ENCODE measurements around the gene CBL.

- RRBS, result no CpG with 5 or more reads among the region's 51 CpGs
These were observed 781 bp upstream of the TMEM25 start for GRCh38 chr11:118530008-118530813.

- RRBS, result no CpG with 5 or more reads among the region's 11 CpGs
These were observed 24.4 kb downstream of the PHLDB1 start for GRCh38 chr11:118631704-118632243.

GRCh38 chr11:118749284-118749894 lies 41.6 kb downstream of the DDX6 start:
- RRBS, result no CpG with 5 or more reads among the region's 6 CpGs

DNA sequence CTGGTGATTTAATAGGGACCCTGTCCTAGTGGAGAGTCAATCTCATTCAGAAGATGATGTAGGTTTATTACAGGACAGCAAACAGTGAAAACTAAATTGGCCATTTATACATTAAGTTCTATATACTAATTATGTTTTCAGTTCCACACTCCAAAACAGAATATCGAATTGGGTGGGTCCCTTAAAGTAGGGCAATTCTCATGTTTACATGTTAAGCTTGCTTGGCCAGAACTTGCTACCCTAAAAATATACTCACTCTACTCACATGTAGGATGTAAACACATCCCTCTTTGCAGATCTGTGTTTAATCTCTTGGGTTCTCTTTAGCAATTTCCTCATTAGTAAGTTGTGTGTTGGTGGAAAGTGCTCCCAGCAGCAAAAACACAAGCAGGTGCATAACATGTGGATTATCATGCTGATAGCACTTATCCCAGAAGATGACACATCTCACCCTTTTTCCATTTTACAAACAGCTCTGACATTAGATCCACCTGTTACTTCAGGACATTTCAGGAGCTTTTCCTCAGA lies 22.6 kb upstream of the DDX6 start:
- RRBS, result no CpG with 5 or more reads among the region's 1 CpG

DNA sequence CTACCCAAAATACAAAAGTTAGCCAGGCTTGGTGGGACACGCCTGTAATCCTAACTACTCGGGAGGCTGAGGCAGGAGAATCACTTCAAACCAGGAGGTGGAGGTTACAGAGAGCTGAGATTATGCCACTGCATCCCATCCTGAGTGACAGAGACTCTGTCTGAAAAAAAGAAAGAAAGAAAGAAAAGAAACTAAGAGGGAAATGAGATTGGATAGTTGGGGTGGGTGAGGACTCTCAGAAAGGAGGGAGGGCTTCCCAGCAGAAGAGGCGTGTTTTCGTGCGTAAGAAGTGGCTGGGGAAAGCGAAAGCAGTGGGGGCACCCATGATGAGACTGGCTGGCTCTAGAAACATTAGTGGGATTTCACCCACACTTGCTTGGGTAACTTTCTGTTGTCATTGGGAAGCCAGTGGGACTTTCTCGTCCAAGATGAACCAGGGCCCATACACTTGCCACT lies 42.4 kb upstream of the CXCR5 start:
- RRBS, result no CpG with 5 or more reads among the region's 7 CpGs

GRCh38 chr11:118894989-118896347 lies 11.8 kb downstream of the CXCR5 start:
- RRBS, result no CpG with 5 or more reads among the region's 32 CpGs

GRCh38 chr11:118908334-118908979 lies 17.3 kb downstream of the BCL9L start:
- RRBS, result no CpG with 5 or more reads among the region's 12 CpGs

- RRBS, result no CpG with 5 or more reads among the region's 21 CpGs
These were observed 7.5 kb downstream of the BCL9L start for GRCh38 chr11:118918092-118918850.

DNA sequence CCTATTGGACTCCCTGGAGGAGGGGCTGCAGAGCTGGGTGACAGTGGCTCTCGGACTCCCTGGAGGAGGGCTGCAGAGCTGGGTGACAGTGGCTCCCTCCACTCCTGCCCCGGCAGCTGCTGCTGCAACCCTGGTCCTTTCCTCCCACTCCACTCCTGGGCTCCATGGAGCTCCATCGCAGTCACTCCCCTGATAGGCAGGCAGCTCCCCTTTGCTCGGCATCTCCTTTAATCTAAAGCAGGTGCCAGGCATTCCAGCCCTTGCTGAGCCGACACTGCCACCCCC lies 2.8 kb downstream of the BCL9L start:
- RRBS, result no CpG with 5 or more reads among the region's 5 CpGs

DNA sequence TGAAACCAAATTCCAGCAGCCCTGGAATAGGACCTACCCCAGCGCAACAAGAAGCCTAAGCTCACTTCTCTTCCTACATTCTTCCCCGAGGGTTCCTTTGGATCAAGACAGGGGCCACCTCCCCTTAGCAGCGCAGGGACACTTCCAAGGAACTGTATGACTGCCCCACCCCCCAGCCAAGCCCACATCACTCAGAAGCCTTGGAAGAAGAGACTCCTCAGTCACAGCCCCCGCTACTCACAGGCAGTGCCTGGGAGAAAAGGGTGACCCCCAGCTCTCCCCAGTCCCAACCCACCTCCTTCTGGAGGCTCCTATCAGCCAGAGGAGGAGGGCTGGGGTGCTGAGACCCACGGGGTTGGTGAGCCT lies 1.2 kb downstream of the BCL9L start:
- RRBS, result no CpG with 5 or more reads among the region's 5 CpGs

DNA sequence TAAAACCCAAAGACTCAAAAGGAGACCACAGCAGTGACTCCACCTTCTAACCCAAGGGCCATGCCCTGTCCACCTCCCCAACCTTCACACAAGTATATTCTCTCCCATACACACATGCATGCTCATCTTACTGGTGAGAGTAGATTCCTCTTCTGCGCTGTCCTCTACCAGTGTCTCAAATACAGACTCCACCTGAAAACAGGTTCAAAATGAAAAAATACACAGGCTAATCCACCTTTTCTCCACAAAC lies 7.4 kb downstream of the HYOU1 start:
- RRBS, result no CpG with 5 or more reads among the region's 1 CpG

DNA sequence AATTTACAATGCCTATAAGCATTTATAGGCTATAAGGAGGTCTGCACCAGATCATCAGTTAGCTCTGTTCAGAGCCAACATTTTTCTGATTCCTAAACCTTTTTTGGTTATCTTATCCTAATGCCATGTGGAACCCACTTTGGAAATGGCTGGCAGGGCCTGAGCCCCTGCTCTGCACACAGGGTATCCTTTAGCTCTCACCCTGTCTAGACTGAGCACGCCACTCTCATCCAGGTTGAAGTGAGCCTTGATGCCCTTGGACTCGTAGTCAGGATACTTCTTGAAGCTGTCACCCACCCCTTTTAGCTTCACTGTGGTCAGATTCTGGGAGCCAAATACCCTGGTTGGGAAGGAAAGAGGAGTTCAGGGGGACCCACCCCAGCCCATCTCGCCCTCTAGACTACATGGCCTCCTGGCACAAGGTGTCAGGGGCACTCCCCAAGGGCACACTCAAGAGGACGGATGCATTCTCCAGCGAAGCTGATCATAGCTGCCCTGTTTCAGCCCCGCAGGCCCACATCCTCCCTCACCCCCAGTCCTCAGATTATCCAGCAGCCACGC lies 6.1 kb downstream of the HYOU1 start:
- RRBS, result no CpG with 5 or more reads among the region's 7 CpGs

DNA sequence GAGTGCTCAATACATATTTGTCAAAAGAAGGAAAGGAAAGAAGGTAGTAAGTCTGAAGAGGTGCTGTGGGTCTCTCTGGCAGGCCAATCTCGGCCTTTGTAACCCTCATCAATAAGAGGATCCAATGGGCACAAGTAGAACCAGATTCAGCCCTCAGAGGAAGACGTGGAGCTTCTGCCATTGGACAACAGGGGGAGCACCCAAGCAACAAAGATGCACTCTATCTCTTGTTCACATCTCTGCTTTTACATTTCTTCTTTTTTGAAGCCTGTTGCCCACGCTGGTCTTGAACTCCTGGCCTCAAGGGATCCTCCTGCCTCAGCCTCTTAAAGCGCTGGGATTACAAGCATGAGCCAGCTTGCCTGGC lies 2.2 kb upstream of the VPS11 start:
- RRBS, result no CpG with 5 or more reads among the region's 4 CpGs

GRCh38 chr11:119069052-119069707 lies 1.6 kb downstream of the VPS11 start:
- RRBS, result no CpG with 5 or more reads among the region's 4 CpGs

DNA sequence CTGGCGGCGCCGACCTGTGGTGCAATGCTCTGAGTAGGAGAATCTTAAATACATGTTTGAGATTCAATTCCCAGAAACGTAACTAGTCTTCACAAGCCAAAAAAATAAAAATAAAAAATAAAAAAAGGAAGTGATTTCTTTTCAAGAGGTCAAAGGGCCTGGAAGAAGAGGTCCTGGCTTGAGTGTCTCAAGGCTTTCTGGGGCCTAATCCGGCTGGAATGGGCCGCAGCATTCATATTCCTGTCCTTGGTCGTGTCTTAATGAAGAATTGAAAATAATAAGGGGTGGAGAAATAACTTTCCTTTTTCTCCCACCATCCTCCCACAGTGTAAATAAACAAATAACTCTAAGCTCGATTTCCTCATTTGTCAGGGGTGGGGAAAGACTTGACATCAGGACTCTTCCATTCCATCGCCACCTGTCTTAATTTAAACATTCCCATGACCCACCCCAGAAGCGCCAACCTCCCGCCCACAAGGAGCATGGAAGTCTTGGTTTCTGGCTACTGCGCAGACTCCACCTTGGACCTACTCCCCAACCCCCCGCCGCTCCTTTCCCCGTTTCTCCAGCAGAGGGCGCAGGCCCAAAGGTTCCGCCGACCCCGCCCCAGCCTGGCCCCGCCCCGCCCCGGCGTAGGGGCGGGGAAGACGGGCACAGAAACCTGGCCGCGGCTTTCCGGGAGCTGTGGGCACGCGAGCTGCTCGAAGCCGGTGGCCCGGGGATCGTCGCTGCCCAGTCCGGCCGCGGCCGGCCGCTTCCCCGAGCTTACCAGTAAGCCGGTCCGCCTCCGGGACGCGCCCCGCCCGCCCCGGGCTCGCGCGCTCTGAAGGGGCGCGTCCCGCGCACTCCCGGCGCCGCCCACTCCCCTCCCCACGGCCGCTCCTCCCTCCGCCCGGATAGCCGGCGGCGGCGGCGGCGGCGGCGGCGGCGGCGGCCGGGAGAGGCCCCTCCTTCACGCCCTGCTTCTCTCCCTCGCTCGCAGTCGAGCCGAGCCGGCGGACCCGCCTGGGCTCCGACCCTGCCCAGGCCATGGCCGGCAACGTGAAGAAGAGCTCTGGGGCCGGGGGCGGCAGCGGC lies at the start of gene CBL:
TSS of gene CBL (plus strand) at position 951 of the 1,077 bp plus-strand sequence.
- RRBS, result 3% methylated on average over 33 of the region's 89 CpGs

GRCh38 chr11:119266070-119267012 lies 50.6 kb downstream of the MCAM start:
- RRBS, result no CpG with 5 or more reads among the region's 10 CpGs

- RRBS, result no CpG with 5 or more reads among the region's 1 CpG
These were observed 9.4 kb downstream of the MCAM start for GRCh38 chr11:119307371-119308053.

GRCh38 chr11:119337584-119338784 lies 2.7 kb downstream of the C1QTNF5 start:
- RRBS, result no CpG with 5 or more reads among the region's 24 CpGs

GRCh38 chr11:119371721-119372355 lies 9.7 kb downstream of the USP2 start:
- RRBS, result no CpG with 5 or more reads among the region's 9 CpGs

- RRBS, result no CpG with 5 or more reads among the region's 7 CpGs
These were observed 7.3 kb downstream of the USP2 start for GRCh38 chr11:119374064-119374717.